ENCODE data around the gene TARS1.

GRCh38 chr5:25190437-25191062 lies 545.8 kb upstream of the CDH10 start:
- RRBS = 78% methylated on average over 11 of the region's 61 CpGs

- RRBS = no CpG with 5 or more reads among the region's 5 CpGs
These were observed 1028.7 kb downstream of the CDH9 start for GRCh38 chr5:26009765-26010064.

GRCh38 chr5:28927399-28927773 lies 1889.0 kb upstream of the CDH9 start:
- RRBS = 2% methylated on average over 6 of the region's 33 CpGs

GRCh38 chr5:29143127-29143797 lies 2050.2 kb upstream of the CDH6 start:
- RRBS = no CpG with 5 or more reads among the region's 5 CpGs

GRCh38 chr5:31525956-31526616 lies 5.8 kb downstream of the DROSHA start:
- RRBS = no CpG with 5 or more reads among the region's 19 CpGs

DNA sequence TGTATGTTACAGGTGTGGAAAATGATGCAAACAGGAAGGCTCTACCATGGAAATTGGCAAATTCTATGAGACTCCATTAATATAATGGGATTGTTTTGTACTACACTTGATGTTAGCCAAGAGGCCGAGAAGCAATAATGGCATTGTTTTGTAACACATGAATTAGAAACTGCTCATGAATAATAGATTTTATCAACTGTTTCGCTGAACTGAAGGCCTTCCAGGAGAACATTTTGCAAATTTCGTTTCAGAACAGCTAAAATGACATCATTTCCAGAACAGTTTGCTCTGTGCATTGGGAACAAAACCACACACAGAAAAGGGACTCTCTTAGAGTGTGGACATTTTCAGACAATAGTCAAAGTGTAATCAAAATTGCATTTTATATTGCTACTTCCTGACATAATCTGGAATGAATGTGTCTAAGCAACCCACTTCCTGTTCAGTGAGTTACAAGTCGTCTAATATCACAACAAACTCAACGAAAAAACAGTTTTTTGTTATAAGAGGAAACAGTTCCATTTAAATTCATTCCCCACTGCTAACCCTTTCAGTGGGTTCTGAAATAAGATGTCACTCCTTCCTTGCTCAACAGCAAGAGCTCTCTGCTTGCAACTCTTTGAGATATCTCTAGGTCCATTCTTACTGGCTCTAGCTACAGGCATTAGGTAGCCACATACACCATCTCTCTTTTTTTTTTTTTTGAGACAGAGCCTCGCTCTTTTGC lies 141.0 kb downstream of the GOLPH3 start:
- RRBS = no CpG with 5 or more reads among the region's 6 CpGs

DNA sequence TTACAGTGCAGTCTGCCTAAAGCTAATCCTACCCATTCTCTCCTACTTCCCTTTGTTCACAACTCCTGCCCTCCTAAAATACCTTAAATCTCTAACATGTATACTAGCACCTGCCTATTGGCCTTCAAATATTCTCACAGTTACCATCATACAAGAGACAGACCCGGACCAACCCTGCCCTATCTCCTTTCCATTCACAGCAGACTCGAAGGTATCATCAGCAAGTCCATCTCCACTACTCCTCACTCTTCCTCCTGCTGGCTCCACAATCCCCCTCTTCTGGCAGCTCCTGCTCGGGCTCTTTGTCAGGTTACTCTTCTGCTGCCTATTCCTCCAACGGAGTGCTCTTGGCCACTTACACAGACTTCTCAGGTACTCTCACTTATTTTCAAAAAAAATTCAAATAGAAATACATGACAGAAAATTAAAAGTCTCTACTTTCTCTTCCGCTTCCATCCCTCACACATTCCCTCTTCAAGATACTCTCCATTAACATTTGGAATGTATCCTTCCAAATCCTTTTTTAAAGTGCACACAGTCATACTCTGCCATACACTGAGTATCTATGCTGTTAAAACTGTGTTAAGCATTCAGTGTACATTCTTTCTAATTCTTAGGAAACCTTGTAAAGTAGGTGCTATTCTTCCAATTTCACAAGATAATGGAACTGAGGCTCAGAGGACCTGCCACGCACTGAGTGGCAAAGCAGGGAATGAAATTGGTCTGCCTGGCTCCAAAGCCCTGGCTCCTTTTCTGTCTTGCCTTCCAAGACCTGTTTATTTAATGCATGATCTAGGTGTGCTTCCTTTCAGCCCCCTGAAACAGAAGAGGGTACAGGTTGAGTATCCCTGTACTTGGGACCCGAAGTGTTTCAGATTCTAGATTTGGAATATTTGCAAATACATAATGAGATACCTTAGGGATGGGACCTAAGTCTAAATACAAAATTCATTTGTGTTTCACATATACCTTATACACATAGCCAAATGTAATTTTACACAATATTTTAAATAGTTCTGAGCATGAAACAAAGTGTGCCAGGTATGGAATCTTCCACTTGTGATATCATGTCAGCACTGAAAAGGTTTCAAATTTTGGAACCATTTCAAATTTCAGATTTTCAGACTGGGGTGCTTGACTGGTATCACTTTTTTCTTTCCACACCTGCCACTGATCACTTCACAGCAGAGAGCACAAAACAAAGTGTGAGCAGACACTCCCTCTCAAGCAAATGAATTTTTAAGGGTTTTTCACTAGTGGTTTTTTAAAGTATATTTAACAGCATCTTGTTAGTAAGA lies 15.3 kb downstream of the GOLPH3 start:
- RRBS = no CpG with 5 or more reads among the region's 7 CpGs

DNA sequence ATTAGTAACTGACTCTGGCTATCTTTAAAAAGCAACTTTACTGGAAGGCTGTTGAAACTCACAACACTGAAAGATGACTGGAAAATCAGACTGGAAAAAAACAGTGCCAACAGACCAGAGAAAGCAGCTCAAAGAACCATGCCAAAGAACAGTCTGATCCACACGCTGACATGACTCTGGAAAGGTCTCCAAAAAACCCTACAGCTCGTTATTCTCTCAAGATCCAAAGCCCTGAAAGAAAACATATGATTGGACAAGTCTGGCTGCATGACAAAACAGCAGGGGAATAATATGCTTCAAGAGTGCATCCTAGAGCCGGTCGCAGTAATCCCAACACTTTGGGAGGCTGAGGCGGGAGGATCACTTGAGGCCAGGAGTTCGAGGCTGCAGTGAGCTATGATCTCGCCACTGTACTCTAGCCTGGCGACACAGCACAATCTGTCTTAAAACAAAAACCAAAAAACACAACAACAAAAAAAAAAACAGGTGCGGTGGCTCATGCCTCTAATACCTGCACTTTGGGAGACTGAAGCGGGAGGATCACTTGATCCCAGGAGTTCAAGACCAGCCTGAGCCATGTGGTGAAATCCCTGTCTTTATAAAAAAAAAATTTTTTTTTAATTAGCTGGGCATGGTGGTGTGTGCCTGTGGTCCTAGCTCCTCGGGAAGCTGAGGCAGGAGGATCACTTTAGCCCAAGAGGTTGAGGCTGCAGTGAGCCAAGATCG lies 5.4 kb downstream of the GOLPH3 start:
- RRBS = no CpG with 5 or more reads among the region's 12 CpGs

DNA sequence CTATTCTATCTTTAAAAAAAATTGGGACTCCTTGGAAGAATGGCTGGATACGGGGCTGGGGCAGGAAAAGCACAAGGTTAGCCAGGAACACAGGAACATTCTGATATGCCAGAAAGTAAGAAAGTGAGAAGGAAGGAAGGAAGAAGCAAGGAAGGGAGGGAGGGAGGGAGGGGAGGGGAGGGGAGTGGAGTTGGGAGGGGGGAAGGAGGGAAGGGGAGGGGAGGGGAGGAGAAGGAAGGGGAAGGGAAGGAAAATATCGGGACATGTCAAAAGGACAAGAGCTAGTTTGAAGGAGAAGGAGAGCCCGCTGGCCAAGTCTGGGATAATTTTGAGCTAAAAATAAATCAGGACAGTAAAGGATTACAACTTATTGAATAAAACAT lies 26.3 kb upstream of the GOLPH3 start:
- RRBS = no CpG with 5 or more reads among the region's 3 CpGs

DNA sequence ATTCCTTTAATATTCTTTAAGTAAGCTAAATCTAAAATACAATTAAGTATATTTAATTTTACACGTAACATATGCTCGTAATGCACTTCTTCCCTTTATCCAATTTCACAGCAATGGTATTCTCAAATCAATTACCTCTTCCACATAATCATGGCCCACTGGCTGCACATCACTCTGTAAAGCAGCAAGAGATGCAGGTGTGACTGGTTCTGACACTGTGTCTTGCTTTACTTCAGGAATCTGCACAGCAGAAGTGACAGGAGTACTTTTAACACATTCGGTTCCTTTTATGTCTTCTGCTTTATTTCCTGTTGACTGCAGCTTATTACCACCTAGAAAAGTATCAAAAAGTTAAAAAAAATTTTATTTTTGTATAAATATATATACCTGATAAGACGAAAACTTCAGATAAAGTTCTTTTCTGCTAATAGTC lies 44.7 kb downstream of the ZFR start:
- RRBS = no CpG with 5 or more reads among the region's 4 CpGs

- RRBS = no CpG with 5 or more reads among the region's 9 CpGs
These were observed 18.9 kb downstream of the SUB1 start for GRCh38 chr5:32603968-32605037.

GRCh38 chr5:32712727-32713288 lies 1.7 kb downstream of the NPR3 start:
- RRBS = no CpG with 5 or more reads among the region's 29 CpGs

- RRBS = no CpG with 5 or more reads among the region's 2 CpGs
These were observed 131.8 kb upstream of the TARS1 start for GRCh38 chr5:33308920-33309483.

GRCh38 chr5:33440903-33441504 lies at the start of gene TARS1:
Gene TARS1, plus strand, starts transcription at chr5:33440965.
- RRBS = 1% methylated on average over 6 of the region's 37 CpGs

- RRBS = no CpG with 5 or more reads among the region's 4 CpGs
These were observed 746 bp upstream of the AMACR start for GRCh38 chr5:34008608-34008984.

GRCh38 chr5:34026098-34026536 lies 16.9 kb downstream of the C1QTNF3 start:
- RRBS = no CpG with 5 or more reads among the region's 5 CpGs

- RRBS = no CpG with 5 or more reads among the region's 7 CpGs
These were observed 138.2 kb upstream of the C1QTNF3 start for GRCh38 chr5:34181264-34181482.

GRCh38 chr5:34487063-34488019 lies 168.8 kb upstream of the RAI14 start:
- RRBS = no CpG with 5 or more reads among the region's 13 CpGs

GRCh38 chr5:34598200-34598711 lies 57.9 kb upstream of the RAI14 start:
- RRBS = no CpG with 5 or more reads among the region's 3 CpGs

DNA sequence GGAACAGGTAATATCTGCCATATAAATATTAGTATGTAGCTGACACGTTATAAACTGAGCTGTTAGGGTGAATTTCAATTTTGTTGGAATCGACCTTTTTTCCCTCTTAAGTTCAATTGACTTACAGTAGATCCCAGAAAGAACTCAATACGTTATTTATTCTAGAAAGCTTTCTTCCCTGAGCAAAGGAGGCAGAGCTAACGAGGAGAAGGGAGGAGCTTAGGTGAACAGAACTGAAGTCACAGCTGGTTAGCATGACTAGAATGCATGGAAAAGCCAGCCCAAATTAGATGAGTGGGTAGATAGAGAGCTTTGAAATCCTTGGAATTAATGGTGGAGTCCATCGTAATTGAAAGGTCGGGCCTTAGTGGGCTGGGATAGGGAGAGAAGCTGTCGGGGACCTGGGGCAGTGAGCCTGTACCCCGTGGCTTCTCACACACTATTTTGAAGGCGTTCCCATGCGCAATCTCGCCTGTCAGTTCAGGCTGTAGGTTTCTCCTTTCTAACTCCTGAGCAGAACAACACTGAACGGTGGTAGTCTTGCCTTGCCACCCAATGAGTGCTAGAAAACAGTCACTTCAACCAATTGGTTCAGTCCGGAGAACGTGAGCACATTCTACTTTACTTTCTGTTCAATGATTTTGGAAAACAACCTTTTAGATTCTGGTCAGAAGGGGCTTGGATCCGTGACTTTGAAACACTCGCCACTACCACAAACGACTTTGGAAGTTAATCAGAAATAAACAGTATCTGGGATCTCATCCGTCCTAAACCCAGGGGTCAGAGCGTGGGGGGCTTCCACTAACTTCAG lies 736 bp upstream of the RAI14 start:
- RRBS = no CpG with 5 or more reads among the region's 19 CpGs

Measured in AG10803 (cell line).